Left cardiac atrium (tissue), 1 donor: Measurements from ENCODE around the genes PTPN3 and TXNDC8.

DNA sequence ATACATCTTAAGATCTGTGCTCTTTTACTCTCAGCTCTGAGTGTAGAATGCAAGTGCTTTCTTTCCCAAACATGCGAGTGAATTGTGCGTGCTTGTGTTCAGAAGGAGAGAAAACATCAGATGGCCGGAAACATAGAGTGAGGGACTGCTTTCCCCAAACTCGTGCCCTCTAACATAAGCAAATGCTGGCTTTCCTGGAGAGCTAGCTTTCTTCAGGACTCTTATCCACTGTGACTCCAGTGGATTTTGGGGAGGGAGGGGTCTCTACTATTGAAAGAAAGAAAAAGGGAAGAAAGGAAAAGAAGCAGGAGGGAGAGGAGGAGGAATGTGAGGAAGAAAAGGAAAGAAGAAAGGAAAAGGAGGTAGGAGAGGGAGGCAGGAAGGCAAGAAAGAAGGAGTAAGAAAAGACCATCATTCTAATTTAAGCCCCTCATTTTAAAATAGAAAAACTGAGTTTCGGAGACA, 330.8 kb upstream of the KLF4 start:
- PRO-cap = no peak

DNA sequence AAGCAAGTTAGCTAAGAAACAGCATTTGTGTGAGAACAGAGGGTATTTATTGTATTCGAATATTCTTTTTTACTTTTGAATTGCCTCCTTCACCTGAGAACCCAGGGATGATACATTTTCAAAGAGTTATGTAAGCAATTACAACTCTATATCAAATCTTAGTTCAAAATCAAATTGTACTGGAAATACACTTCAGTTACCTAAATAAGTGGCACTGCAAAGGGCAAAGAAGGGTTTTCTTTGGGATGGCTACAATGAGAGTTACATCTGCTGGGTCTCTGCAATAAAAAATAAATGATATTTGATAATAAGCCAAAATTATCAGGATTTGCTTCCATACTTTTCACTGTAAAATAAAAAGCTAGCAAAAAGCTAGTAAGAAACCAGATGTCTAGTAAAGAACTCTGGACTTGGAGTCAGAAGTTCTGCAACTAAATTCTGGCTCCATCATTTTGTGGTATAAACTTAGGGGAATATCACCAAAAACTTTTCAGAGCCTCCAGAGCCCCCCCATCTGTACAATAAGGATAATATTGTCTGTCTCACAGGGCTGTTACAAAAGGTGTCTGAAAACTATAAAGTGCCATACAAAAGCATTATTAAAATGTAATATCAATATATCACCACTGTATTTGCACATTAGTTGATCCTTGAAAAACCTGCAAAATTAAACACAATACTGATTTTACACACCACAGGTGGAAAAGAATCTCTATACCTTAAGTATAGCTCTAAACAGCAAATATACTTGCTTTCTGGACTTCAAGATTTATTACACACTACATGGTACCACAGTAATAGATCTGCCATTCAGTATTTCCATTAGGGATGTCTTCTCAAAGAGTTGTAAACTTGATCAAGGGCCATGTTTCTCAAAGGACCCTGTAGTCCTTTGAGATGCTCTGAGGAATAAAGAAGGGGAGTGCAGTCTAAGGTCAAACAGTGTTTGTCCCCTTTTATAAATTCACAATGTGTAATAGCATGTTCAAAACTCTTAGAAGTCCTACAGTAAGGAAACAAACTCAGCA, 2.2 kb upstream of the CTNNAL1 start:
- PRO-cap = no peak

GRCh38 chr9:109017277-109018499, 4.4 kb upstream of the CTNNAL1 start:
- PRO-cap = no peak

- PRO-cap = no peak
Measured at GRCh38 chr9:109094298-109094861, 25.4 kb downstream of the TMEM245 start.

DNA sequence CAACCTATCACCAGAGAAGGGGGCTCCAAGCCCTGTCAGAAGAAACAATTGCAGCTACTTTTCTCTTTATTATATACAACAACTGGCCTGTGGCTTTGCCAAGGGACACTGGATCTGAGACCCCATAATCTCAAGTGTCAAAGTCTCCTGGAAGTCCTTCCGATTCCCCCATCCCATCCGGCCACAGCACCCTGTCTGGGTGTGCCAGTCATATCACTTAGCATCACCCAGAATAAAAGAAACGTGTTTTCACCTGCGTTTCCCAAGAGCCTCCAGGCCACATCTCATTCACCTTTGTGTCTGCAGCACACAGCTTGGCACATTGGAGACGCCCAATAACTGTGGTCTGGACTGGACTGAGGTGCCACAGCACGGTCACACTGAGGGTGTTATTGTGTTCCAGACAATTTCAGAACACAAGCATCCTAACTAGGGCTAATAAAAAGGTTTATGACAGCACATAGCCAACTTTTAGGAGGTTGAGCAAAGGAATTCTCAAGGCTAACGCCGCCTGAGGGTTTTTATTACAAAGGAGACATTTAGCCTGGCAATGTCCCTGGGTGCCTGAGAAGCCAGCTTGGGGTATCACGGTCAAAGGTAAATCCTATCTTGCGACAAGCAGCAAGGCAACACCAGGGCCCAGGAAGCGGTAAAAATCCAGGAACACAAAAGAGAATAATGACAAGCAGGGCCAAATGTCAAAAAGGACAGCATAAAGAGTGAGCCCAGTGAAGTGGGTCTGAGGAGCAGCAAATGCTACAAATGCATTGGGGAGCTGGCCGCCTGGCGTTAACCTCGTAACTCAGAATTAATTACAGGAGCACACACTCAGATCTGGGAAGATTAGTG, 3.5 kb downstream of the EPB41L4B start:
- PRO-cap = no peak

GRCh38 chr9:109497372-109498723, at the start of gene PTPN3:
TSS of gene PTPN3 (minus strand) at chr9:109498307.
- PRO-cap = unidirectional peak, plus-strand start at chr9:109497763; bidirectional peak, plus-strand start at chr9:109498368, minus-strand start at chr9:109498307

DNA sequence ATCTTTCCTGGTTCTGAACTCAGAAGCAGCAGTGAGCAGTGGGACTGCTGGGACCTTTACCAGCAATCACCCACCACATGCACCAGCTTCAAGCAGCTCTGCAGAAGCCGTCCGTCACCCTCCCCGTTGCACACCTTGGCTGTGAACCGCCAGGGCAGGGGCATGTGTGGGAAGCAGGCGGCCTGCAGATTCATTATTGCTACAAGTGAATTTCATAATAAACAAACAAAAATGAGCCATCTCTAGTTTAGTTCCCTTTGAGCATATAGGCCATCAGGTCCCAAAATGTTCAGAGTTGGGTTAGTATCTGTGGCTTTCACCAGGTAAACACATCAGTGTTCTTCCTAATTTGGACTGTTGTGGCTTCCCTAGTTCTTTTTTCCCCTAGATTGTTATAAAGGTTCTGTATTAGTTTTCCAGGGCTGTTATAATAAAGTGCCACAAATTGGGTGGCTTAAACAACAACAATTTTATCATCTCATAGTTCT, 17.6 kb downstream of the PALM2AKAP2 start:
- PRO-cap = no peak

- PRO-cap = no peak
Measured at GRCh38 chr9:109912010-109912431, 132.0 kb downstream of the PALM2AKAP2 start.

GRCh38 chr9:110127155-110127857, 80.7 kb downstream of the C9orf152 start:
- PRO-cap = no peak

DNA sequence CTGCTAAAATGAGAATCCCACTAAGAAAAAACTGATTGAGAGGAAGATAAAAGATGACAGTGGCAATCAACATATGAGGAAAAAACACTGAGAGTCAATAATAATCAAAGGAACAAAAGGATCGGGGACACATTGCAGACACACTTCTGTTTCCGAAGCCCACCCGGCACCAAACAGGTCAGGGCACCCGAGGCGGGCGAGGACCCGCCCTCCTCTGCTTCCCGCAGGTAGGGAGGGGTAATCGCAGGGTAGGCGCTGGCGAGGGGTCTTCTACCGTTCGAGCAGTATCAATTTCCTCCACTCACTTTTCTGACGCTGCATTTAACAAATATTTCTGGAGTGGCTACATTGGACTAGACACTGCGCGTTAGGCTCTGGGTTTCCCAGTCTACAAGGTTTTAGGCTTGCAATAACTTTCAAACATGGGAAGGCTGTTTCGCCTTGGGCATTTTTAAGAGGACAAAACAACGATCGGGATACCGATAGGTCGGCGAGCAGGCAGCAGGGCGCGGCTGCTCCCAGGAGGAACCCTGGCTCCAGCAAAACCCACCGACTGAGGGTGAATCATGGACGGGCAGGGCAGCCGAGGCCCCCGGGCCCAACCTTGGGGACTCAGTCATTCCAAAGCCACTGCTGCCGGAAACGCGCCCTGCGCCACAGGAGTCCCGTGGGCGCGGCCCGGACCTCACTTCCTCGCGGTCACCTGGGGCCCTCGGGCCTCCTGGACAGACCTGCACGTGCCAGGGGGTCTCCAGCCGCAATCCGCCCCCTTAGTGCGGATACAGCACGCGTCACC, 1.1 kb downstream of the TXN start:
- PRO-cap = unidirectional peak, plus-strand start at position 688 of the sequence

GRCh38 chr9:110337764-110338187, at the start of gene TXNDC8:
TSS of gene TXNDC8 (minus strand) at chr9:110337863.
- PRO-cap = no peak

DNA sequence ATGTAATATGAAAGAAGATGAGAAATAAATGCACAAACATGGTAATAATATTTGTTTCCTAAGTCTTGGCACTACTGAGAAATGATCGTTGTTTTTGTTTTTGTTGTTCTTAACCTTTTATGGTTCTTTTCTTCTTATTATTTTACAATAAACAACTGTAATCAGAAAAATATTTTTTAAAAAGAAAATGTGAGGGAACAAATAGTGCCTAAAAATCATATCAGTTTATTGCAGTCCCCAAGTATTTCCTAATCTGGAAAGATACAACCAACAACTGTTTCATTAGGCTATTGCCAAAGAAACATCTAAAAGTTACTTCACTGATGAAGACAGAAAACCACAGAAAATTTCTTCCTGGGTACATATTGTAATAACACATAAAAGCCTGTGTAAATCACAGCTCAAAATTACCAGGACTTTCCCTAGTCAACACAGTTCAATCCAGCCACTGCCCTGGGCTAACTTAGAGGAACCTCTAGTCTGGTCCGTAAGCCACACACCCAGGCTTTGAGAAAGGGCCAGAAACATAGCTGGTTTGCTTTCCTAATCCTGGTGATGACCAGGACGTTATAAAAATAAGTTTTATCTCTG, 13.0 kb upstream of the MUSK start:
- PRO-cap = unidirectional peak, plus-strand start at position 432 of the sequence

DNA sequence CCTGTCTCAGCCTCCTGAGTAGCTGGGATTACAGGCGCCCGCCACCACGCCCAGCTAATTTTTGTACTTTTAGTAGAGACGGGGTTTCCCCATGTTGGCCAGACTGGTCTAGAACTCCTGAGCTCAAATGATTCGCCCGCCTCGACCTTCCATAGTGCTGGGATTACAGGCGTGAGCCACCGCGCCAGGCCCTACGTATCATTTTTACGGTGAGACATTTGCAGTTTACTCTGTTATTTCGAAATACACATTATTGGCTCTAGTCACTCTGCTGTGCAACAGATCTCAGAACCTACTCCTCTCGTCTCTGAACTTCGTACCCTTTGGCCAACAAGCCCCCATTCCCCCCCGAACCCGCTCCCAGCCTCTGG, 858 bp downstream of the PTGR1 start:
- PRO-cap = no peak

DNA sequence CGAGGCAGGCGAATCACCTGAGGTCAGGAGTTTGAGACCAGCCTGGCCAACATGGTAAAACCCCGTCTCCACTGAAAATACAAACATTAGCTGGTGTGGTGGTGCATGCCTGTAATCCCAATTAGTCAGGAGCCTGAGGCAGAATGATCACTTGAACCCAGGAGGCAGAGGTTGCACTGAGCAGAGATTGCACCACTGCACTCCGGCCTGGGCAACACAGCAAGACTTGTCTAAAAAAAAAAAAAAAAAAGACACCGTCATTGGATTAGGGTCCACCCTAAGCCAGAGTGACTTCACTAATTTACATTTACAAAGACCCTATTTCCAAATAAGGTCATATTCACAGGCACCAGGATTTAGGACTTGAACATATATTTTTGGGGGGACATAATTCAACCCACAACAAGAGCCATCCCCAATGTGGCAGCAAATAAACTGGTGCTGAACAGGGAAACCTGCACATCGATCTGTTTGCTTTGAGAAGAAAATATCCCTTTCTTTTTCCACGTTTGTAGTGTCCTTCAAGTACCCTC, 3.8 kb upstream of the DNAJC25 start:
- PRO-cap = no peak

DNA sequence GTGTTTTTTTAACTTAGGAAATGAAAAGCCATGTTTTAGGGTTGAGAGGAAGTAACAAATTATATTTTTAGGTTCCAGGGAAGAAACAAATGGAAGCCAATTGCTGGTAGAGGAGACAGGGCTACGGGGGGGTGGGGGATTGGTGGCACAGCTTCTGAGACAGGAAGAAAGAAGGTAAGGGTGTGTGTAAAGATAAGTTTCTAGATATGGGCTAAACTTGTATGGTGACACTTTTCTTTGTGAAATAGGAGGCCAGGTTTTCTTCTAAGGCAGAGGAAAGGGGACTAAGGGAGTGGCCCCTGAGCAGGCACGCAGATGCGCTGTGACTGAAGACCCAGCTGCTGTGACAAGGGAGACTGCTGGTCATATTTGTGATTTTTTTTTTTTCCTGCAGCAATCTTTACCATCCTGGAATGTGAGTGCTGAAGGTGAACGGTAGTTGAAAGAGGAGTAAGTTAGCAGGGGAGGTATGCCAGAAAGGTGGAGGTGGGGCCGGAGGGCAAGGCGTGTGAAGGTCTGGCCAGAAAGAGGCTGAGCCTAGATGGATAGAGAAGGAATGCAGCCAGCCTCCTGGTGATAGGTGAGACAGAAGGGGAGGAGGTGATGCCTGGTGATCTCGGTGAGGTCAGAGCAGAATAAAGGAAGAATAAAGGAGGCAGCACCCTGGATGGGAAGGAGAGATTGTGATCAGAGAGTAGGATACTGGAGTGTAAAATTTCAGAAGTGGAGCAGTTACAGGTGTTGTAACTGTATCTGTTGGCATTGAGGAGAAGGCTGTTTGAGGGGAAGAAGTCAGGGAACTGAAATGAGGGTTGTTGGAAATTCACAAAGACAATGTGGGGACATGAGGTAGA, 1.7 kb downstream of the GNG10 start:
- PRO-cap = no peak

GRCh38 chr9:111678064-111678799, 16.8 kb downstream of the GNG10 start:
- PRO-cap = no peak

DNA sequence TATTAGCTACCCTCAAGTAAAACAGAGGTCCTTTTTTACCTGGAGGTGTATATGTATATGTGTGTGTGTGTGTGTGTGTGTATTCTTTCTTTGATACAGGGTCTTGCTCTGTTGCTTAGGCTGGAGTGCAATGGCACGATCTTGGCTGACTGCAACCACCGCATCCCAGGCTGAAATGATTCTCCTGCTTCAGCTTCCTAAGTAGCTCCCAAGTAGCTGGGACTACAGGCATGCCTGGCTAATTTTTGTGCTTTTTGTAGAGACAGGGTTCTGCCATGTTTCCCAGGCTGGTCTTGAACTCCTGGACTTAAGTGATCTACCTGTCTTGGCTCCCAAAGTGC, 3.8 kb downstream of the UGCG start:
- PRO-cap = no peak

DNA sequence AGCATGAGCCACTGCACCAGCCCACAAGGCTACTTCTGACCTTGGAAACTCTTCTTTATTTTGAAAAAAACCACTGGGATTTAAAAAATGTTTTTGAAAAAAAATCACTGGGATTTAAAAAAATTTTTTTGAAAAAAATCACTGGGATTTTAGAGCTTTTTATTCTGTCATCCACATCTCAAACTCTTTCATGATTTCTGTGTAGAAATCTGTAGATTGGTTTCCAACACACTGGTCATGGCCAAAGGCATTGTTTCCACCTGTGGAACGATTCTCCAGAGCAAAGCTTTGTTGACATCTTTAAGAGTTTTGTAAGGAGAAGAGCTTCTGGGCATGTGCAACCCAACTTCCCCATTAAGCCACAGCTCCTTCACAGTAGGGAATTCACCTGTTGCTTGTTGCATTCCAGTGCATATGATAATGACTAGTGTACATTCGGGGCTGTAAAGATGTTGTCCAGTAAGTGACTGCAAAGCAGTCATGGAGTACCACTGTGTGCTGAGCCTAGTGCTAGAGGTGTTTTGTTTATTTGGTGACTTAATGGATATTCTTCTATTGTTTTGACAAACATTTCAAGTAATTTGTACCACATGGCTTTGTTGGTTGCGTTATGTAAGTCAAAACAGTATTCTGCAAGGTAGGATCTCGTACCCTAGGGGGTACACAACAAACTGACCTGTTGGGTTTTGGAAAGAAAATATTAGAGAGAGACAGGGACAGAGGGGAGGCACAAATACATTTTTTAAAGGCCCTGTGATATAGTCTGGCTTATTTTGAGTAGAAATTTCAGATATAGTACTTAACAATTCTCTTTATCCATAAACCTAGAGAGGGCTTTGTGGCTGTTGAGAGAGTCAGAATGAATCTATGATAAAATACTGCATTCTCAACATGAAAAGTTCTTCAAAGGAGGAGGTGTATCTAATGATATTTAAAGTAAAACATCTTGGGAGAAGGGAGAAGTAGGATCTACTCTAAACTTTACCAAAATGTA, 12.9 kb downstream of the UGCG start:
- PRO-cap = no peak

DNA sequence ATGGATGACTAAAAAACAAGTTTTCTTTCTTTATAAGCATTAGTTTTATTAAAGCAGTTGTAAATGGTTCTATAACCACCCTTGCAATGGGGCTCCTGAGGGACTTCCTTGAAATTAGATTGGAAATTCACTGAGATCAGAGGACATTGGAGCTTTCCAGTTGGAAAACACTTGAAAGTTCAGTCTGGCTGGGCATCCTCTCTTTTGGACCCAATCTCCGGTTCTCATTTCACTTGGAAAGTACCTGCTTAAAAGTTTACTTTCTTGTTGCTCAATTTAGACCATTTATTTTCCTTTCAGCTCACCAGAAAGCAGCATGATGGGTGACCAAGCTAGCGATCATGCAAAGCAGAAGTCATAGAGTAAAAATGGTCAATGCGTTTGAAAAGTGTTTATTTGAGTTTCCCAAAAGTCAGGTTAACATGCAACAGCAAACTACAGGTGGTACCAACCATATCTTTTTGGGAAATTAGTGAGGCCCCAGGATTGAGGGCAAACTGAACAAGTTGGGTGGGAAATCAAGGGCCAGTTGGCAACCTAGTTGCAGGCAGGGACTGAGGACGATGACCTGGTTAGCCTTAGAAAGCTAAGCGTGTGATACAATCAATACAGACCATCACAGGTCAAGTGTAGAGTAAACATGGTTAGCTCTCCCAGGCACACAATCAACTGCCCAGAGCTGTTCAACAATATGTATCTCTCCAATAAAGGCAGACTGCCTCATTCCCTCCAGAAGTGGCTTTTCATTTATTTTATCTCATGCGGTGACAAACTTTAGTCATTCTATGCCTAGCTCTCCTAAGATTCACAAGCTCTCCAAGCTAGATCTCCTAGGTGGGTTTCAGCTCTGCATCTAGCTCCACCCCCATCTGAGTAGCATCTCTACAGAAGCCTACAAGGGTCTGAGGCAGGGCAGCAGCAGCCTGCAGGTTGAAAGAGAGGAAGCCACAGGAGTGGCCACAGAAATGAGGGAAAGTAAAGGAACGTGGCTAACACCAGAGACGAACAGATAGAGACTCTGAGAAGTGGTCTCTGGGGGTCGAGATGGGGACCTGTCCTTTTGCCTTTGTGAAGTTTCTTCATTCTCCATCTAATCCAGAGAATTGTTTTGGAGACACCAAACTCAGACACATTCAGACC, 136.9 kb downstream of the UGCG start:
- PRO-cap = no peak

GRCh38 chr9:112119323-112119981, 55.6 kb downstream of the SUSD1 start:
- PRO-cap = no peak